Measurements from ENCODE around the genes VEPH1 and PPM1L.

GRCh38 chr3:157175645-157176109, 15.7 kb upstream of the CCNL1 start:
- PRO-cap, result no peak
- RRBS, 2 experiments, result no CpG with 5 or more reads among the region's 13 CpGs

GRCh38 chr3:157479646-157479845, 23.7 kb downstream of the VEPH1 start:
- PRO-cap, result no peak
- RRBS, 2 experiments, result no CpG with 5 or more reads among the region's 1 CpG

- PRO-cap, result no peak
- RRBS, 2 experiments, result no CpG with 5 or more reads among the region's 6 CpGs
These were observed at the start of gene VEPH1 for GRCh38 chr3:157503094-157503879. TSS of gene VEPH1 (minus strand) at chr3:157503416.

DNA sequence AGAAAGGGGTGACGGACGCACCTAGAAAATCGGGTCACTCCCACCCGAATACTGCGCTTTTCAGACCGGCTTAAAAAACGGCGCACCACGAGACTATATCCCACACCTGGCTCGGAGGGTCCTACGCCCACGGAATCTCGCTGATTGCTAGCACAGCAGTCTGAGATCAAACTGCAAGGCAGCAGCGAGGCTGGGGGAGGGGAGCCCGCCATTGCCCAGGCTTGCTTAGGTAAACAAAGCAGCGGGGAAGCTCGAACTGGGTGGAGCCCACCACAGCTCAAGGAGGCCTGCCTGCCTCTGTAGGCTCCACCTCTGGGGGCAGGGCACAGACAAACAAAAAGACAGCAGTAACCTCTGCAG, 9.6 kb upstream of the GFM1 start:
- PRO-cap, result no peak
- RRBS, 2 experiments, result no CpG with 5 or more reads among the region's 17 CpGs

DNA sequence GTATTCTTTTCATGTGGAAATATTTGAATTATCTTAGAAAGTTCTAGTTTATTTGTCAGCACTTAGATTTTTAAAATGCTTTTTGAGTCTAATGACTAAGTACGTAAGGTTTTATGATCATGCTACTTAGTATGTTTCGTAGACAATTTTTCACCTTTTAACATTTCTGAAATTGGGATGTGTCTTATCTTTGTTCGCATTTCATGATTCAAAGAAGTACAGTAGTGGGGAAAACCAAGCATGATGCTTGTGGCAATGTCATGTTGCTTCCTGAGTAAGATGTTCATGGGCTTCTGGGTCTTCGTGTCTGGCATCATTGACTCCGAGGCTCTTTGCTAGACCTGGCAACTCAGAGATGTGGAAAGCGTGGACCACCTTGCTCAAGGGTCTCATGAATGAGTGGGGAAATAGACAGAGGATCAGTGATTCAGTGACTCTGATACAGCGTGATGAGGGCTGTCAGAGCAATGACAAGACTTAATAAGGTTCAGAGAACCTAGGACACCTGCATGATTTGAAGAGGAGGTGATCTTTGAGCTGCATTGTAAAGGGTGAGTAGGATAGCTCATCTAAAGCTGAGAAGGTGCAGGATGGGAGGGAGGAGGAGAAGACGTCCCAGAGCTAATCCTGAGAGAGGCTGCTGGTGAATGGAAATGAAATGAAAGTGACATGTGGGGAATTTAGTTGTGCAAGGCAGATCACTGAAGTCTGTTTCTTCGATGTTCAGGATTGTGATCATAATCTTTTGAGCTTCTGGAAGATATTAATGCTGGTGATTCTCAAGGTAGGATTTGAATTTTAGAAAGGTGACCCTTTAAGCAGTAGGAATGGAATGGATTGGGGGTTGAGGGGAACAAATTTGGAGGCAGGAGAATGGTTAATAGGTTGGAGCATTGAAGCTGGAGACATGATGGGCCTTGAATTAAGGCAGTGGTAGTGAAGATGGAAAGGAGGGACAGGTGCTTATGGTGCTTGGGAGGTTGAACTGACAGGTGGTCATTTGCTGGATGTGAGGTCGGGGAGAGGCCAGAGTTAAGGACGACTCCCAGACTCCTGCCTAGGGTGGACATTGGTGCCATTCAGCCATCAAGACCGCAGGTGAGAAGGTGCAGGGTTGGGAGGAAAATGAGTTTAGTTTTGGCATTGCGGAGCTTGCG, 32.3 kb downstream of the MFSD1 start:
- PRO-cap, result no peak
- RRBS, 2 experiments, result no CpG with 5 or more reads among the region's 14 CpGs

DNA sequence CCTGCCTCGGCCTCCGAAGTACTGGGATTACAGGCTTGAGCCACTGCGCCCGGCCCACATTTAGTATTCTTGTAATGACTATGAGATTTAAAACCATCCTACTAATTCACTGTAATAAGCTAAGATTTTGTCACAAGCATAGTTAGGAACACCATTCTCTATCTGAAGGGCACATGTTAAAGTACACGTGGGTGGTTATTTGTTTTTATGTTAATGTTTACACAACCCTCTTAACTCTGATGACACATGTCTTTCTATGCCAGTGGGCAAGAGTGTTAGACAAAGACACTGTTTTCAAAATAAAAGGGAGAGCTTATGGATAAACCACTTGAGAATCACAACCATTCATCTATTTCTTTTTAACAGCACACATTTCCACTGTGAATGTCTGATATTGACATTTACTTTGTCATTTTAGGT, 178.0 kb downstream of the IQCJ-SCHIP1 start:
- PRO-cap, result no peak
- RRBS, 2 experiments, result no CpG with 5 or more reads among the region's 5 CpGs

GRCh38 chr3:159627801-159628056, 354.7 kb downstream of the IQCJ-SCHIP1 start:
- PRO-cap, result no peak
- RRBS, 2 experiments, result no CpG with 5 or more reads among the region's 2 CpGs

- PRO-cap, result bidirectional peak, plus-strand start at chr3:159765330, minus-strand start at chr3:159765318
- RRBS, 2 experiments, result 2% methylated on average over 18 to 20 of the region's 67 CpGs
These were observed 459.9 kb upstream of the C3orf80 start for GRCh38 chr3:159764852-159766131.

- PRO-cap, result no peak
- RRBS, 2 experiments, result no CpG with 5 or more reads among the region's 3 CpGs
These were observed 437.0 kb upstream of the C3orf80 start for GRCh38 chr3:159788187-159788681.

DNA sequence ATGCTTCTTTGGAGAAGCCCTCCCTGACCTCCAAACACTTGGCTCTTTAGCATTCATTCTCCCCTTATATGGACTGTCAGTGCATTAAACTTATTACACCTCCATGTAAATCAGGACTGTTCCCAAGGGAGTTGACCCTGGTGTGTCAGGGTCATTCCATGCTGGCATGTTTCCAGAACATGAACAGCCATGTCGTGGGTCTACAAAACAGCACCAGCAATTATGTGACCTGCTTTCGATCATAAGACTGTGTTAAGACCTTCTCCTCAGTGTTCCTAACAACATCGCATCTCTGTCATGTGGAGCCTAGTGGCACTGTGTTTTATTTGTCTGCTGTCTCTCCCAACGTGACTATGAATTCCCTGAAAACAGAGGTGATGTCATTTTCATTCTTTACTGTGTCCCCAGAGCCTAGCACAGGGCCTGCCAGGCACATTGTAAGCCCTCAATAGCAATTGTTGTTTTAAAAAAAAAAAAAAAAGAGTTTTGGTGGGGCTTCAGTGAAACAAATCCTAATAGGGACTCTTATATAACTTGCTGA, 330.9 kb upstream of the C3orf80 start:
- PRO-cap, result no peak
- RRBS, 2 experiments, result no CpG with 5 or more reads among the region's 4 CpGs

GRCh38 chr3:160129285-160130085, 95.7 kb upstream of the C3orf80 start:
- PRO-cap, result no peak
- RRBS, 2 experiments, result no CpG with 5 or more reads among the region's 6 CpGs

- PRO-cap, result no peak
- RRBS, 2 experiments, result no CpG with 5 or more reads among the region's 7 CpGs
These were observed 44.8 kb upstream of the C3orf80 start for GRCh38 chr3:160180443-160180870.

DNA sequence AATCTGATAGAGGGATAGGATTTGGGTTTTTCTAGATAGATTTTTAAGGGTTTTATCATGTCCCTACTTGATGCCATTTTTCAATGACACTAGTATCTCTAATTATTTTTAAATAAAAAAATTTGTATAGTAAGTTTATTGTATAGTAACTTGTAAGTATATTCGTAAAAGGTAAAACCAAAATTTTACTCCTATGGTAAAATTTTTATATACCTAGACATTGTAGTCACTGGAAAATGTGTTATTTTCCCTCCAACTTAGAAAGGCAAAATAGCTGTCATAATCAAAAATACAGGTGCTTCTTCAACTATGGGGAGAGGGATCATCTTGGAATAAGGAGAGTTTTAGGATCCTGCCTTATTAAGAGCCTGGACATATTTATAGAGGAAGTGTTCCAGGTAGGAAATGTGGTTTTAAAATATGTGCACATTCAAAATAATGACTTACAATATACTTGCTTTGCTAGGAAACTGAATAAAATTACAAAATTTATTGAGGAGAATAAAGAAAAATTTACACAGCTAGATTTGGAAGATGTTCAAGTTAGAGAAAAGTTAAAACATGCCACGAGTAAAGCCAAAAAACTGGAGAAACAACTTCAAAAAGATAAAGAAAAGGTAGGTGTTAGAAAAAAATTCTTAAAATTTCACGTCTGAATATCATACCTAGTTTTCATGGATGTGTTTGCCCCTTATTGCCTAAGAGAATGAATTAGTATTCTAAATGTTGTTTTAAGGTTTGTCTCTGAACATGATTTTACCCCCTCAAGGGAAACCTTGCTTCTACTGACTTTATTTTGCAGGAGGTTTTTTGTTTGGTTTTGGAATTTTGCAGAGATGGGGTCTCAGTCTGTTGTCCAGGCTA, 14.7 kb downstream of the SMC4 start:
- PRO-cap, result no peak
- RRBS, 2 experiments, result no CpG with 5 or more reads among the region's 3 CpGs

DNA sequence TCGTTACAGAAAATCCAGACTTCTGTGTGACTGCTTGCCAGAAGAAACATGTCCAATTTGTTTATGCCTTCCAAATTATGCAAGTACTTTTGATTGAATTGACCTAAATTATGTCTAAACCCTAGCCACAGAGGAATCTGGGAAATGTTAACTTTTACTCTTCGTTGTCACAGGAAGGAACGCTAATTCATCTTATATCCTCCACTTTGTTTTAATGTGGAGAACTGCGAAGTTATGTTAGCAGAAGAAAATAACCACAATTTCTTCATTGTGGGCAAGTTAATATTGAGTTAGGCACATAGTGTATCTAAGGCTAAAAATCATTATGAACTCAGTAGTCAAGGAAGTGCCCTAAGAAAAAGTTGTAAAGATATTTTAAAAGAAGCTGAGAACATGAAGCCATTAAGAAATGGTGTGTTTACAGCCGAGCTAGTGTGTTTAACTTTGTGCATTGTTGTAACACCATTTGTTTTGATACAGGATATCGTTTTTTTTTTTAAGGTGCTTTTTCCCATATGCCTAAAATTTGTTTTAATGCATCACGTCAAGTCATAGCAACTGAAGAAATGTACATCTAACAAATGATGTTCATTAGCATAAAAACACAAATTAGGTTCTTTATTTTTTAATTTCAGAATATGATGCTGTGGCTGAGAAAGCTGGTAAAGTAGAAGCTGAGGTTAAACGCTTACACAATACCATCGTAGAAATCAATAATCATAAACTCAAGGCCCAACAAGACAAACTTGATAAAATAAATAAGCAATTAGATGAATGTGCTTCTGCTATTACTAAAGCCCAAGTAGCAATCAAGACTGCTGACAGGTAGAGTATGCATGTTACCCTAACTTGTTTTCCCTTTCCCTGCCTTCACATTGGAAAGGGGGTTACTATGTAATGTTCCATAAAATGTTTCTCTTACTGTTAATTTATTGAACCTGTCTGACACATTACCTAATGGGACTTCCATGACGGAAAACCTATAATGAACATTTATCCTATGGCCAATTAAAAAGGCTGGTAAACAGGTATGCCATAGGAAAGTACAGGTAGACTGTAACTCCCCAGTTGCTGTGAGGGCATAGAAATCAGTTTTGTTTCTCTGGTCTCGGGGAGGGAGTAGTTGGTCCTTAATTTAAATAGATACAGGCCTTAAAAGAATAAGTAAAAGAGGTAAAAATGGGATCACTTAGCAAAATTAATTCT, 21.1 kb downstream of the TRIM59 start:
- PRO-cap, result no peak
- RRBS, 2 experiments, result no CpG with 5 or more reads among the region's 11 CpGs

DNA sequence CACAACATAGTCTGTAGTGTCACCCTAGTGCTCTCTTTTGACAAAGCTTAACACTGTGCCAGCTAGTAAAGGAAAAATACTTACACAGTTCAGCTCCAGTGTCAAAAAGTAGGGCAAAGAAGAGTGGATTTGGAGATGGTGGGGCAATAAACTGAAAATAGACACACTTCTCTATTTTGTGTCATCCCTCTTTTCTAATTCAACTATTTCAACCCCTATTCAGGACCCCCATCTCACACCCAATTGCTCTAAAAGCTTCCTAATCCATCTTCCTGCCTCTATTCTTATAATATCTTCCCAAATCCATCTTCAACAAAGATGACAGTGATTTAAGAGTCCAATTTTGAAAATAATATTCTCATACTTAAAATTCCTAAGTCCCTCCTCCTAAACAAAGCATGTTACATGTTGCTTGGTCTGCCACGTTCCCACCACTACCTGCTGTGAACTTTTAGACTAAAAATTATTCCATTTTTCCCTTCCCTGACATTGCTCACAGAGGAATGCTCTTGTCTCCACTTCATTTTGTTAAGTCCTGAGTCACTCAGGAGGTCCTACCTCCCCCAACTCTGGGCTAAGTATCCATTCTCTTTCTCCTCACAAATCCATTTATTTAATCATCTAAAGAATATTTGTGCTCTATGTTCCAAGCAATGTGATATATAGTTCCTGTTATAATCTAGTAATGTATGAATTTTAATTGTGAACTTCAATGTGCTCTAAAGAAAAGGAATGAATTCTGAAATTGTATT, 41.9 kb upstream of the TRIM59 start:
- PRO-cap, result no peak
- RRBS, 2 experiments, result no CpG with 5 or more reads among the region's 1 CpG

DNA sequence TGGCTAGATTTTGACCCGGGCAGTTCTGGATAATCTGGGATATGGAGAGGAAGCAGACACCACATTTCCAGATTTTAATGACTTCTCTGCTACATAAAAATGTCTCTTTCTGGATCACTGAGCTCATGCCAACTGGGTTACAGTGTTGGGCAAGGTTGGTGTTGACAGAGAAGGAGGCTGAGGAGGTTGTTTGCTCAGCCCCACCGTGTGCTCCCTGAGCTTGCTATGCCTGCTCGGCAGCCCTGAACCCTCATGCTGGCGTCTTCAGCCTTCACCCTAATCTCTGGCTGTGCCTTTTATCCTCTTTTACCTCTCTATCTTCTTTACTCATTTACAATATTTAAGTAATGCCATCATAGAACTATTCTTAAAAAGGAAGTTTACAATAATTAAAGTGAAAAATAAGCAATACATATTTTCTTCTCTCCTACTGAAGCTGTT, 53.0 kb upstream of the KPNA4 start:
- PRO-cap, result no peak
- RRBS, 2 experiments, result no CpG with 5 or more reads among the region's 4 CpGs

DNA sequence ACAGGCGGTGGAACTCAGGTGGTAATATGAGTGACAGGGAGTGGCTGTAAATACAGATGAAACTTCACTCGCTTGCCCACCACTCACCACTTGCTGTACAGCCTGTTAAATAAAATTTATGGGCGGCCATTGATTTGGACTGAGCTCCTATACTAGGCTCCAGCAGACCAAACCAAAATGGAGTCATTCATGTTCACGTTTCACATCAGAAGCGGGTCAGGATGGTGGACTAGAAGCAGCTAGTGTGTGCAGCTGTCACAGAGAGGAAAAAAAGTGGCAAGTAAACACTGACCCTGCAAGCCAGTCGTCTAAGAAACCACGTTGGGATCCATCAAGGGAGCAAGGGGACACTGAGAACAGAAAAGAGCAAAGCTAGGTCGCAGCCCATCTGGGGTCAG, 37.0 kb upstream of the PPM1L start:
- PRO-cap, result no peak
- RRBS, 2 experiments, result no CpG with 5 or more reads among the region's 8 CpGs

DNA sequence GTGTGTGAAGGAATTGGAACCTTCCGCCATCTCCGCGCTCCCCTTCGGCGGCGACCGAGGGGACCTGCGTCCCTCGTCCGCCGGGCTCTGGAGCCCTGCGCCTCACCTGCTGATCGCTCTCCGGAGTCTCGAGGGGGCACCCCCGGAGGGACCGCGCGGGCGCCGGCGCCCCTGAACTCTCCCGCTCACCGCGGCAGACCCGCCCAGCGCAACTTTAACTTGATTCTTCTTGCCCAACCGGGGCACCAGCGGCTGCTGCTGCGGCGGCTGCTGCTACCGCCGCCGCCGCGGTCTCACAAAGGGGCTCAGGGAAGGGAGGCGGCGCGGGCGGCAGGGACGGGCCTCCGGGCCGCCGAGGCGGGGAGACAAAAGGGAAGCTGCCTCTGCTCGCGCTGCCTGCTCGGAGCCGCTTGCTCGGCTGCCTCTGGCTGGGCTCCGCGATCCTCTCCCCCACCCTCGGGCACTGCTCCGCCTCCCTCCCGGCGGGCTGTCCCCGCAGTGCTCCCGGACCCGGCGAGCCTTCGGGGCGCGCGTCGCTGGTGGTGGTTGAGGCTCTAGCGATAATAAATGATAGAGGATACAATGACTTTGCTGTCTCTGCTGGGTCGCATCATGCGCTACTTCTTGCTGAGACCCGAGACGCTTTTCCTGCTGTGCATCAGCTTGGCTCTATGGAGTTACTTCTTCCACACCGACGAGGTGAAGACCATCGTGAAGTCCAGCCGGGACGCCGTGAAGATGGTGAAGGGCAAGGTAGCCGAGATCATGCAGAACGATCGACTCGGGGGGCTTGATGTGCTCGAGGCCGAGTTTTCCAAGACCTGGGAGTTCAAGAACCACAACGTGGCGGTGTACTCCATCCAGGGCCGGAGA, at the start of gene PPM1L:
Gene PPM1L, plus strand, starts transcription at position 490 of the 873 bp plus-strand sequence.
- PRO-cap, result bidirectional peak, plus-strand start at position 298 of the sequence, minus-strand start at position 175 of the sequence
- RRBS, 2 experiments, result 2 to 3% methylated on average over 18 to 28 of the region's 85 CpGs

- PRO-cap, result no peak
- RRBS, 2 experiments, result no CpG with 5 or more reads among the region's 16 CpGs
These were observed 129.9 kb downstream of the PPM1L start for GRCh38 chr3:160885576-160886737.

DNA sequence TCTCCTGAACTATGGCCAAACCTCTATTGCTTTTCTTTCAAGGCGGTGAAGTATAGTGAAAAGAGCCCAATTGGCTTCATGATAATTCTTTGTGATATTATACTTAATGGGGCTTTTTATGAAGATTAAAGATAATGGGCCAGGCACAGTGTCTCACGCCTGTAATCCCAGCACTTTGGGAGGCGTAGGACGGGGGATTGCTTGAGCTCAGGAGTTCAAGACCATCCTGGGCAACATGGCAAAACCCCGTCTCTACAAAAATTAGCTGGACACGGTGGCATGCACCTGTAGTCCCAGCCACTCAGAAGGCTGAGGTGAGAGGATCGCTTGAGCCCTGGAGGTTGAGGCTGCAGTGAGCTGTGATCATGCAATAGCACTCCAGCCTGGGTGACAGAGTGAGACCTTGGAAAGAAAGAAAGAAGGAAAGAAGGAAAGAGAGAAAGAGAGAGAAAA, 124.9 kb downstream of the B3GALNT1 start:
- PRO-cap, result no peak
- RRBS, 2 experiments, result no CpG with 5 or more reads among the region's 7 CpGs